Metastatic Liver Carcinoma in the Adrenal Gland (tissue), 2 donors: ENCODE measurements around a stretch of chr9.

DNA sequence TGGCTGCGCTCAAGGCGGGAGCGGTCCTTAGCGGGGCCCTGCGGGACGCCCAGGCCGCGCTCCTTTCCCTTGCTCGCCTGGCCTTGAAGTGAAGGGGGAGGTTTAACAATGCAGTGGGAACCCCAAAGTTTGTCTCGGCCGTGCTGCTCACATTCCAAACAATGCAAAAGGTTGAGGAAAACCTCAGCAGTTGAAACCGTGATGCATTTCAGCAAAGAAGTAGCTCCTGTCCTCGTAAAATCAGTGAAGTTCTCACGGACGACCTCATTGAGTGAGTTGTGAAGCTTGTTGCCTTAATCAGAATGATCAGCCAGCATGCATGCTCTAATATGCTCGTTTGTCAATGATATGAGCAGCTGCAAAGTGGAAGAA is 4.3 kb upstream of the NUTM2F start:
- PRO-cap, 2 experiments: no peak in any of the 2 experiments

DNA sequence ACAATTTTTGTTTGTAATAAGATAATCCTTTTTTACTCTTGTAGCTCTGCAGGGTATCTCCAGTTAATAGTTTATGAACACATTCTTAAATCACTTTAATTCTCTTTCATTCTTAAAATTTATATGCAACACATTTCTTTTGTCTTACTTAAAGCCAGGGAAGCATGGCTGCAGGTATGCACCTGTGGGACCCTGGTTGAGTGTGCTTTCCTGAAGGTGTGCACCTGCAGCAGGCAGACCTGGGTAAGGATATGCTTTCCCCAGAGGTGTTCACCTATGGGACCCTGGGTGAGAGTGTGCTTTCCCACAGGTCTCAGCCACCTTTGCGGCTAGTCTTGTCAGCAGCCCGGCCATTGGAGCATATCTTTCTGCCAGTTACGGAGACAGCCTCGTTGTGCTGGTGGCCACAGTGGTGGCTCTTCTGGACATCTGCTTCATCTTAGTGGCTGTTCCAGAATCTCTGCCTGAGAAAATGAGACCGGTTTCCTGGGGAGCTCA is 70.3 kb downstream of the MFSD14B start:
- PRO-cap, 2 experiments: no peak in any of the 2 experiments

DNA sequence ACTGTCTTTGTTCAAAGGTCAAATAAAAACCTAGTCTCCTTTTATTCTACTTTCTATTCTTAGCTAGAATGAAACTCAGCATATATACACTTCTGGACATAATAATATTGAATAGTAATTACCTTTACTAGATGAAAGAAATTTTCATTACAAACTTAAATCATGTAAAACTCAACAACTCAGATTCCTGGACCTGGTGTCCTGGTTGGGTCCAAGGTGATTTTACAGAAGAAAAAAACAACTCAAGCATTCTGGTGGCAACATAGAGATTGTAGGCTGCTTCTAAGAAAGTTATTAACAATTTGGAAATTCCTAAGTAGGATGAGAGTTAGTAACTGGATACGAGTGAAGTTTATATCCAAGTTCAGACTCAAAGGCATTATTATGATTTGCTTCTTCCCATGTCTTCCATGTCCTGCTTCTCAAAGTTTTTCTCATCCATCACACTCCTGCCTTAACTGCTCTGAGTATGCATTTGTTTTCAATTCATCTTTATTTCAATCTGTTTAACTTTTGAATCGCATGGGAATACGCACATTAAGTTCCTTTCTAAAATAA is 85.6 kb downstream of the MFSD14B start:
- PRO-cap, 2 experiments: no peak in any of the 2 experiments

DNA sequence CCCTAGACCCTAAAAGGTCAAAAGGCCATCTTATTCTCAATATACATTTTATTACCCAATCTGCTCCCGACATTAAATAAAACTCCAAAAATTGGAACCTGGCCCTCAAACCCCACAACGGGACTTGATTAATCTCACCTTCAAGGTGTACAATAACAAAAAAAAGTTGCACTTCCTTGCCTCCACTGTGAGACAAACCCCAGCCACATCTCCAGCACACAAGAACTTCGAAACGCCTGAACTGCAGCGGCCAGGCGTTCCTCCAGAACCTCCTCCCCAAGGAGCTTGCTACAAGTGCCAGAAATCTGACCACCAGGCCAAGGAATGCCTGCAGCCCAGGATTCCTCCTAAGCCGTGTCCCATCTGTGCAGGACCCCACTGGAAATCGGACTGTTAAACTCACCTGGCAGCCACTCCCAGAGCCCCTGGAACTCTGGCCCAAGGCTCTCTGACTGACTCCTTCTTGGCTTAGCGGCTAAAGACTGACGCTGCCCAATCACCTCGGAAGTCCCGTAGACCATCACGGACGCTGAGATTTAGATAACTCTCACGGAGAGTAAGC is 51.7 kb downstream of the FBP2 start:
- PRO-cap, 2 experiments: no peak in any of the 2 experiments

GRCh38 chr9:94606640-94607822 is 13.4 kb upstream of the FBP2 start:
- PRO-cap, 2 experiments: no peak in any of the 2 experiments

GRCh38 chr9:94663185-94663543 is 23.8 kb upstream of the FBP1 start:
- PRO-cap, 2 experiments: no peak in any of the 2 experiments

GRCh38 chr9:94666251-94667127 is 27.2 kb upstream of the FBP1 start:
- PRO-cap, 2 experiments: peak in 2 of 2 experiments; most common plus-strand start chr9:94666552 (in 2); most common minus-strand start chr9:94666611 (in 2)

DNA sequence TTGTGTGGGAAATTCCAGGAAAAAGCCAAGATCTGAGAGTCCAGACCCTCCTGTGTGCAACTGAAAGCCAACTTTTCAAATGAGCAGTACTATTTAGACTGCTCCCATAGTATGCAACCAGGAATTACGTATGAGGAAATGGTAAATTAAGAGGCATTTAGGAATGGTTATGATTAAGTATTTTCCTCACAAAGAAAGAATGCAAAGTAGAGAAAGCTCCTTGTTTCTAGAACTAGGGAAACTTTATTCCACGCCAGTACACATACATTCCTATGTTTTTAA is 55.9 kb downstream of the AOPEP start:
- PRO-cap, 2 experiments: no peak in any of the 2 experiments

- PRO-cap, 2 experiments: no peak in any of the 2 experiments
Measured at GRCh38 chr9:94907750-94908722, 181.5 kb downstream of the AOPEP start.

GRCh38 chr9:94921748-94922098 is 195.2 kb downstream of the AOPEP start:
- PRO-cap, 2 experiments: no peak in any of the 2 experiments

DNA sequence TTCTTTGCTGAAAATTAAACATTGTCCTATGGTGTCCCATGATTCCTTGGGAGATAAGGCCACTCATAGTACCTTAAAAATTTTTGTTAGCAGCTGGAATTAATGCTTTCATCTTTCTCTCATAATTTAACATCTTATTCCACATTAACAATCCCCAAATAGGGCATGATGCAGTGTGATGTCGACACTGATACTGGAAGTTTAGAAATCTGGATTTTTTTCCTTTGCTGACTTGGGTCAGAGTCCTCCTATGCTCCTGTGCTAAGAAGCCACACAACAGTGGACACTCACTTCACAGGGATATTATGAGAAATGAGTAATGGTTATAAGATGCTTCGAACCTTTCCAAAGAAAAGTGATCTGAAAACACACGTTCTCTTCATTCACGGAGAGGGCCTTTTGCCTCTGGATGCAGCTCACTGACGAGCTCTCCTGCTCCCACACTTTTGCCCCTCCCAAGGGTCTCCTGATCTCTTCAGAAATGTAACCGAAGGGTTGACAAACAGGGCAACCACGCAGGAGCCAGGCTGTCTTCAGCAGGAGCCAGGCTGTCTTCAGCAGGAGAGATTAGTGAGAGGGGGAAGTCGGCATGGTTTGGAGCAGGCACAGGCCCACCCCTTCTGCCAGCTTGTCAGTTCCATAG is 247.7 kb downstream of the AOPEP start:
- PRO-cap, 2 experiments: no peak in any of the 2 experiments

- PRO-cap, 2 experiments: peak in 2 of 2 experiments; most common plus-strand start chr9:95004989 (in 1); most common minus-strand start chr9:95005162 (in 1)
Measured at GRCh38 chr9:95004755-95005484, 278.4 kb downstream of the AOPEP start.

DNA sequence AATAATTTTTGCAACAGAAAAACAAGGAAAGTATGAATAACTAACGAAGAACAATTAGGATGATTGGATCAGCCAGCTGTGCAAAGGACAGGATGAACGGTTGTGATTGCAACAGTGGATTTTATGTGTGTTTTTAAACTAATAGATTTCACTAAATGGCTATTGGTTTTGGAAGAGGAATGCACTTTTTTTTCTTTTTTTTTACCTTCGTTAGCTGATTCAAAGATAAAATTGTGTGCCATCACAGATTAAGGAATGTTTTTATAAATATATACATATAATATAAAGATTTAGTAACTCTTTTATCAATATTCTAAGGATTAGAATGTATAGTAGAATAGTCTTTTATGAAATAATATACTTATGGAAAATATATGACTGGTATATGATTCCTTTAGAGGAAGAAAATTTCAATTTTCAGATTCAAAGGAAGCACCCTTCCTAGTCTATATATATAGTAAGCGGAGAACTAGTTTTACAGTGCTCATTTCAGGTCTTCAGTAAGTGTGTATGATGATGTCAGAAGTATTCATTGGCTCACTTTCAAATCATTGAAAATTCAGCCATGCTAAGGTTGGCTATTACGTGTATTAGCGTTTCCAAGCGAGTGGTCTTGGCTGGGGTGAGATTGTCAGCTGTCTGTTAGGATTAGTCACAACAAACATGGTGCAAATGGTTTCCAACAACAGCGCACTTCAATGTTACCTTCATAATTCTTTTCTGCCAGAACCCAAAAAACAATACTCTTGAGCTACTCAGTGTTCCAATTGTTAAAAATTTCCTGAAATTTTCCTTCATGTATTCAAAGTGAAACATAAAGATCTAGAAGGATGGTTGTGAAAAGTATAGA is 282.7 kb downstream of the AOPEP start:
- PRO-cap, 2 experiments: no peak in any of the 2 experiments

GRCh38 chr9:95032727-95032895 is 284.9 kb downstream of the FANCC start:
- PRO-cap, 2 experiments: no peak in any of the 2 experiments

- PRO-cap, 2 experiments: no peak in any of the 2 experiments
Measured at GRCh38 chr9:95032896-95033267, 284.6 kb downstream of the FANCC start.

DNA sequence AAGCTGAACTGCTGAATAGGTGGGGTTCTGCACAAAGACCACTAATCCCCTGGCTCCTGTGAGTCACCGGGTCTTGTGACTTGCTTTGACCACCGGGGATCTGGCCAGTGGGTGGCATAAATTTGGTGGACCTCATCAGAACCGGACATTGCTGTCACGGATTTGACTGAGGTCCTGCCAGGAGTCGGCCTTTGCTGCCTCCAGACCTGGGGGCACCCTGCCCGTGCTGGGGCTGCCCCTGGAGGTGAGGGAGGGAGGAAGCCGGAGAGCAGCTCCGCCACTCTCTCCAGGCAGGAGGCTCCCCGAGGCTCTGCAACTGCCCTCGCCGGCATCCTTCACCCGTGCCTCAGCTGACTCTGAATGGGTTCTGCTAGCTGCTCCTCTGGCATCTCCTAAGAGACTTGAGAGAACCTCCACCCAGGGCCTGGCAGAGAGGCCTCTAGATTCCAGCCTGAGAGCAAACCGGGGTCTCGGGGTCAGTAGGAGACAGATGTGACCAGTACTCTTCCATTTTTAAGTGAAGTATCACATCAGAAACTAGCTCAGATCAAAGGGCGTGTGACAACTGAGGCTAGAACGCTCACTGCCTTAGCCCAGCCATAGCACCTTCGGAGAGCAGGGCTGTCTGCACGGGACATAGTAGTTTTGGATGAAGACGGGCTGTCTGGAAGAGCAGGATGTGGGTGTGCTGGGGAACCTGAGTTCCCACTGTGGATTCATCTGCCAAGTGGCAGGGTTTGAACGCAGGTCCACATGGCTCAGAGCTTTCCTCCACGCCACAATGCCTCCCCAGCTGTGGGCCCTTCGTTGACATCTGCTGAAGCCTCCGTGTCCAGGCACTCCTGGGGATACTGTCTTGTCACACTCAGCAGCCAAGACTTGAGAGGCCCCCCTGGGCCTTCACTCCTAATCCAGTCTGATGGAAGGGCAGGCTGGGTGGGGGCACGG is 228.5 kb downstream of the FANCC start:
- PRO-cap, 2 experiments: no peak in any of the 2 experiments

- PRO-cap, 2 experiments: no peak in any of the 2 experiments
Measured at GRCh38 chr9:95127393-95128101, 190.0 kb downstream of the FANCC start.

DNA sequence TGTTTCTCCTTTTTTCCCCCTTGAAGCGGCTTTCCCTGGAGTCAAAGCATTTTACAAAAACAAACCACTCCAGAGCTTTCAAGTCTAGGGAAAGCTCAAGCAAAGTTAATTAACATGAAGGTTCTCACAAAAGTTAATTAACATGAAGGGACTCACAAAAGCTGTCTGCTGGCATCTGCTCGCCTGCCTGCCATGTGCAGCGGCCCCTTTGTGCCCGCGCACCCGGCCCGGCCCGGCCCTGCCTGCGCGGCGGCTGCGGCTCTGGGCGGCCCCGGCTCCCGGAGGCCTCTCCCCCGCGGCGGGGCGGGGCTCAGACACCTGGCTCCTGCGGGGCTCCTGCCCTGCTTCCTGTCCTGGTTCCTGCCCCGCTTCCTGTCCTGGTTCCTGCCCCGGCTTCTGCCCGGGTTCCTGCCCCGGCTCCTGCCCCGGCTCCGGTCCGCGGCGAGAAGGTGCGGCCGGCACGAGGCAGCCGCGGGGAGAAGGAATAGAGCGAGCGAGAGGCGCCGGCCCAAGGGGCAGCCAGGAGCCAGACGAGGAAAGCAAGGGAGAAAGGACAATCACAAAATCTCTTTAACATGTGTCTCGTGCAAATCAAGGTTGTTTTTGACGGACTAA is 82.4 kb downstream of the PTCH1 start:
- PRO-cap, 2 experiments: peak in 2 of 2 experiments; most common plus-strand start position 434 of the sequence (in 1); most common minus-strand start position 240 of the sequence (in 1)

- PRO-cap, 2 experiments: no peak in any of the 2 experiments
Measured at GRCh38 chr9:95502255-95502649, 6.8 kb downstream of the PTCH1 start.

DNA sequence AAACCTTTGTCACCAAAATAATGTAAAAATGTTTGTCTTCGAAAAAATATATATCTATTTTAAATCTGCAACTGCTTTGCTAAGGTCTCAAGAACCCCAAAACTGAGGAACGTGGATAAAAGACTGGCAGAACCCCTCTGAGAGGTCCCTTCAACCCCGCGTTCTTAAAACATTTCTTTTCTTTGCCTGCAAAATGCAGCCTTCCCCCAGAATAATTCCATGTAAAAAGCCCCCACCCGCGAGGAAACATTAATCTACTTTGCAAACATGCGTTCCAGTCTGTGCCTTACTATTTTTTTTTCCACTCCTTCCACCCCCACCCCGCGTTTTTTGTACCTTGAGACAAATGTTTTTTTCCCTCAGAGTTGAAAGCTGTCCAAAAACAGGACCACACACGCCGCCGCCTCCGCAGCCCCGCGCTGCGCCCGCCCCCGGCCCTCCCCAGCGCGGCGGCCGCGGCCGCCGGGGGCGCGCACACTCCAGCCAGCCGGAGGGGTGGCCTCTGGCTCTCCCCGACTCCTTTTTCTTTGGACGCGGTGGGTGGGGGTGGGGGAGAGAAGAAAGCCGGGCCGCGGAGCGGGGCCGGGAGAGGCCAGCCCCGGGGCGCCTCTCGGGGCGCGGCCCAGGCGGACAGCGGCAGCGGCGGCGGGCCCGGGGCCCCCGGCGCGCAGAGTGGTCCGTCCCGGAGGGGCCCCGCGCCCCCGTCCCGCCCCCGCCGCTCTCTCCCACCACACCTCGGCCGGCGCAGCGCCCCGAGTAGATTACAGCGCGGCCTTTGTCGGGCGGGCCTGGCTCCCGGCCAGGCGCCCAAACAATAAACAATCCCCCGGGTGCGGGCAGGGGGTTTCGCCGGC is 3.4 kb downstream of the PTCH1 start:
- PRO-cap, 2 experiments: peak in 1 of 2 experiments; most common plus-strand start position 553 of the sequence (in 1)